T47D (cell line): Measurements from ENCODE around the gene NFATC1.

DNA sequence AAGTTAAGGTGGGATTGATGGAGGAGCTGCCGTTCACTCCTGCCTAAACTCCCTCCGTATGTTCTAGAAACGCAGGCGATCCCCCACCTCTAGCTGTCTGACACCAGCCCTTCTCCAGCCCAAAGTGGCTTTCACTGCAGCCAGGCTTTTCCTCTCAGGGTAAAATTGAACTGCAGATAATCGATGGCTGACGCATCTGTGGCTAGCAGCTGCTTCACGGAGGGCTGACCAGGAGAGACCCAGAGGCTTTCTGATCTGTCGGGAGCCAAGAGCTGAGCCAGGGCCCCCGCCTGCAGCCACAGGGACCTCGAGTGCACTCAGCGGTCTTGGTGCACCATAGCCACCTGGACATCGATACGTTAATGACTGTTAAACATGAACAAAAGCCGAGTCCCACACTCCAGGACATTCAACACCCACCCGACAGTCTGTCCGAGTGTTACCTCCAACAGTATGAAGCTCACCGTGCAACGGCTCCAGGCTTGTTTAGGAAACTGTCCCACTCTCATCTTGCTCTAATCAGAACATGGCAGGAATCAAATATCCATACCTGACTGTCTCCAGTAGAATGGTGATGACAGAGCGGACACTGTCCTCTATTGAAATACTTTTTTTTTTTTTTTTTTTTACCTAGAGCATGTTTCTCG, 107.4 kb downstream of the MBP start:
- RRBS: no CpG with 5 or more reads among the region's 20 CpGs

GRCh38 chr18:77086966-77088028, 45.3 kb downstream of the MBP start:
- RRBS: 73% methylated on average over 24 of the region's 66 CpGs

DNA sequence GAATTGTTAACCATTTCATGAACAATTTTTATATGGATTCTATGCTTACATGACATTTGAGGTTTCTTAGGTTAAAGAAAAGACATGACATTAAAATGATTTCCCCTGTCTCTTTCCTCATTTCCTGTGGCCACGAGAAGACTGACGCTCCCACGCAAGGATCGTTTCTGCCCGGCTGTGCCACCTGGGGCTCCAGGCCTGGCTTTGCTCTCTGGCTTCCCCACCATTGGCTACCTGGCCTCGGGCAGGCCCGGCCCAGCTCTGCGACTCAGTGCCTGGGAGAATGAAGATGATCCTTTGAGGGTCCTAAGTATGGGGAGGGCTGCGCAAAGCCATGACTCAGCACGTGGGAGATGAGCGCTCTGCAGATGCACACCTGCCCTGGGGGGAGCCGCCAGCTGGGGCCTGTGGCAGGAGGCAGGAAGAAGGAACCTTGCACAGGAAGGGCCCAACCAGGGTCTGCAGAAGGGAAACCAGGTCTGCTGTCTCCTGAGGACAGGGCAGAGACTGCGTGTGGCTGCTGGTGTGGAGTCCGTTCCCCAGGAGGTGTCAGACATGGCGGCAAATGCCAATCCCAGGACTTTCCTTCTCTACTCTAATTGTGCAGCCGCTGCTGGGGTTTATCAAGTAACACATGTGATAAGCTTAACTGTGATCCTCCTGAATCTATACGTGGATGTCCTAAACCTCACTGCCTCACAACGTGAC, 33.0 kb downstream of the MBP start:
- RRBS: 30% methylated on average over 3 of the region's 18 CpGs

- RRBS: no CpG with 5 or more reads among the region's 19 CpGs
Observed at GRCh38 chr18:77101163-77102573, 30.9 kb downstream of the MBP start.

GRCh38 chr18:77103318-77103977, 29.1 kb downstream of the MBP start:
- RRBS: no CpG with 5 or more reads among the region's 14 CpGs

DNA sequence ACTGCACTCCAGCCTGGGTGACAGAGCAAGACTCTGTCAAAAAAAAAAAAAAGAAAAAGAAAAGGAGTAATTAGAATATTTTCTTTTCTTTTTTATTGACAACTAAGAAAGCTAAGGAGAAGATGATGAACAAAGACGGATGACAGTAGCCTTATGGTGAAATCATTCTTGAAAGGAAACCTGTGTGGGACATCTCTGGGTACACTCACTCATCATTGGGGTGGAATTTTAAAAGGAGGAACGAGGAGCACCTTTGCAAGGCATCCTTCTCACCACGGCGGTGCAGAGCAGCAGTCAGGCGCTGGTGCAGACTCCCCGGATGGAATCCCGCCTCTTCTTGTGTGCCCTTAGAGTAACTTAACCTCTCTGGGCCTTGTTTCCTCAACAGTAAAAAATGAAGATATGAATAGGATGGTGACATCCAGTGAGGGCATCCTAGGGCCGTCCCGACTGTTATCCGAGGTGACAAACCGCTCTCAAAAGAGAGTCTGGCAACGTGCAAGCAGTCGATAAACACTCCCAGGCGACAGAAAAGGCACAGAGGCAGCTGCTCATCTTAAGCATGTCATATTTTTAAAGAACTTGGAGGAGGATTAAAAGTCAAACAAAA, 2.5 kb downstream of the MBP start:
- RRBS: no CpG with 5 or more reads among the region's 14 CpGs

GRCh38 chr18:77322445-77322980, 72.9 kb downstream of the GALR1 start:
- RRBS: no CpG with 5 or more reads among the region's 11 CpGs

DNA sequence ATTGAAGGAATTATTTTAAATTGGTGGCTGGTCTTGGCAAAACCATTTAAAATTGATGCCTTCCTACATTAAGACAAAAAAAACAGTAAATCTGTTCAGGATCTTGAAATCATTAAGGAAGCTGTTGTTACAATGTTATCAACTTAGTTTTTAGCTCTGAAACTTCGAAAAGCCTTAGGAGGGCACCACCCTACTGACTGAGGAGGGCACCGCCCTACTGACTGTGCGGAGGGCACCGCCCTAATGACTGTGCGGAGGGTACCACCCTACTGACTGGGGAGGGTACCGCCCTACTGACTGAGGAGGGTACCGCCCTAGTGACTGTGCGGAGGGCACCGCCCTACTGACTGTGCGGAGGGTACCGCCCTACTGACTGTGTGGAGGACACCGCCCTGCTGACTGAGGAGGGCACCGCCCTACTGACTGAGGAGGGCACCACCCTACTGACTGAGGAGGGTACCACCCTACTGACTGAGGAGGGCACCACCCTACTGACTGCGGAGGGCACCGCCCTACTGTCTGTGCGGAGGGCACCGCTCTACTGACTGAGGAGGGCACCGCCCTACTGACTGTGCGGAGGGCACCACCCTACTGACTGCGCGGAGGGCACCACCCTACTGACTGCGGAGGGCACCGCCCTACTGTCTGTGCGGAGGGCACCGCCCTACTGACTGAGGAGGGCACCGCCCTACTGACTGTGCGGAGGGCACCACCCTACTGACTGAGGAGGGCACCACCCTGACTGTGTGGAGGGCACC, 150.2 kb upstream of the NFATC1 start:
- RRBS: no CpG with 5 or more reads among the region's 27 CpGs

DNA sequence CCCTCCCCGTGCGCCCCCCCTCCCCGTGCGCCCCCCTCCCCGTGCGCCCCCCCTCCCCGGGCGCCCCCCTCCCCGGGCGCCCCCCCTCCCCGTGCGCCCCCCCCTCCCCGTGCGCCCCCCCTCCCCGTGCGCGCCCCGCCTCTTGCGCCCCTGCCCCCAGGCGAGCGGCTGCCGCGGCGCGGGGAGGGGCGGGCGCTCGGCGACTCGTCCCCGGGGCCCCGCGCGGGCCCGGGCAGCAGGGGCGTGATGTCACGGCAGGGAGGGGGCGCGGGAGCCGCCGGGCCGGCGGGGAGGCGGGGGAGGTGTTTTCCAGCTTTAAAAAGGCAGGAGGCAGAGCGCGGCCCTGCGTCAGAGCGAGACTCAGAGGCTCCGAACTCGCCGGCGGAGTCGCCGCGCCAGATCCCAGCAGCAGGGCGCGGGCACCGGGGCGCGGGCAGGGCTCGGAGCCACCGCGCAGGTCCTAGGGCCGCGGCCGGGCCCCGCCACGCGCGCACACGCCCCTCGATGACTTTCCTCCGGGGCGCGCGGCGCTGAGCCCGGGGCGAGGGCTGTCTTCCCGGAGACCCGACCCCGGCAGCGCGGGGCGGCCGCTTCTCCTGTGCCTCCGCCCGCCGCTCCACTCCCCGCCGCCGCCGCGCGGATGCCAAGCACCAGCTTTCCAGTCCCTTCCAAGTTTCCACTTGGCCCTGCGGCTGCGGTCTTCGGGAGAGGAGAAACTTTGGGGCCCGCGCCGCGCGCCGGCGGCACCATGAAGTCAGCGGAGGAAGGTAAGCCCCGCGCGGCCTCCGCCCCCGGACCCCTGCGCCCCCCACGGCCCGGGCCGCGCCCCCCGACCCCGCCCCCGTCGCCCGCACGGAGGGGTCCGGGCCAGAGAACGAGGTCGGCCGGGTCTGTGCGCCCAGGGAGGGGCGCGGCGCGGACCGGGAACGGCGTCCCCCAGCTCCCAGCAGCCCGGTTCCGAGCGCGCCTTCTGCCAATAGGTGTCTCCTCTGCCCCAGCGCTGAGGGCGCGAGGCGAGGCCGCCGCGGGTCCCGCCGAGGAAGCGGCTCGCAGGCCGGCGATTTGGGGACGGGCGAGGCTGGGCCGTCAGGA, at the start of gene NFATC1:
Gene NFATC1, plus strand, starts transcription at position 346 of the 1,092 bp plus-strand sequence.
- RRBS: 2% methylated on average over 59 of the region's 154 CpGs

DNA sequence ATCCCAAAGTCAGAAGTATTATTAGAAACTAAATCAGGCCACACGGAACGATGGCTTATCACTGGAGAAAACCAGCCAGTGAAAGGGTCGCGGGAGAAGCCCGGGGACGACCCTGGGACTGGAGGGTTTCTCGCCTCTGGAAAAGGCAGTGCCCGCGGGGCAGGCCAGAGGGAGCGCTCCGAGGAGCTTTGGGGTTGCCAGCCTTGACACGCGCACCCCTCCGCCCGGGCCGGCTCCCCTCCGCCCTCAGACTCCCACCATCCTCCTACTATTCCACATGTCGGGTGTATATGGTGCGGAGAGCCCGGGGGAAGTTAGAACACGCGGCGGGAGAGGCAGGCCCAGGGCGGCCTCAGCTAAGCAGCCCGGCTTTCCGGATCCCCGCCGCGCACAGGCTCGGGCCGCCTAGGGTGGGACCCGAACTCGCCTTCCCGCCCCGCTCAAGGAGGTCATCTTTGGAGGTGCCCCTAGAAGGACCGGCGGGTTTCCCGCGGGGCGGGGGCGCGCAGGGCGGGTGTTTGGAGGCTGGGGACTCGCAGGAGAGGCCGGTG, 3.5 kb downstream of the NFATC1 start:
- RRBS: 95% methylated on average over 22 of the region's 45 CpGs

DNA sequence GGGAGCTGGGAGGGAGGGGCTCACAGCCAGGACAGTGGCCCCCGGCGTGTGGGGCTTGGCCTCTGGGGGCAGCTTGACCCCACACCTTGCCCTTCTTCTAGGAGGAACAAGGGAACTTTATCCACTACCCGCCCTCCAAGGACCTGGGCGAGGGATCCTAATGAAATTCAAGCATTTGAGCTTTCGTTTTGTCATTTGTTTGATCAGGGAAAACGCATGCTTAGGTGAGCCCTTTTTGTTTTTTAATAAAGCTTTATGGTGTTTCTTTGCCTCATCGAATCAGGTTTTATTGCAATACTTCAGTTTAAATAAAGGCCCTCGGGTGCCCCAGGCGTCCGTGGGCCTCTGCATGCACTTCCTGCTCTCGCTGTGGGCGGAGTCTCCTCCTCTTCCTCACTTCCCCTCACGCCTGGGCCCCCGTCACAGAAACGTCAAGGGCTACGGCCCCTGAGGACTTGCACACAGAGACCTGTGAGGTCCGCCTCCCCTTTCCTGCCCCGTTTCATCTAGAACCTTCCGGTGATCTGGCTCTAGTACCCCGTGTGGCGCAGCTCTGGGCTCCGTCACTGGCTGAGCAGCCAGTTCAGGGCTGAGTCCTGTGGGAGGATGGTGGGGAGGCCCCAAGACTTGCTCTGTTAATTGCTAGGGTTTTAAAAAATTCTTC, 9.9 kb downstream of the NFATC1 start:
- RRBS: no CpG with 5 or more reads among the region's 22 CpGs

DNA sequence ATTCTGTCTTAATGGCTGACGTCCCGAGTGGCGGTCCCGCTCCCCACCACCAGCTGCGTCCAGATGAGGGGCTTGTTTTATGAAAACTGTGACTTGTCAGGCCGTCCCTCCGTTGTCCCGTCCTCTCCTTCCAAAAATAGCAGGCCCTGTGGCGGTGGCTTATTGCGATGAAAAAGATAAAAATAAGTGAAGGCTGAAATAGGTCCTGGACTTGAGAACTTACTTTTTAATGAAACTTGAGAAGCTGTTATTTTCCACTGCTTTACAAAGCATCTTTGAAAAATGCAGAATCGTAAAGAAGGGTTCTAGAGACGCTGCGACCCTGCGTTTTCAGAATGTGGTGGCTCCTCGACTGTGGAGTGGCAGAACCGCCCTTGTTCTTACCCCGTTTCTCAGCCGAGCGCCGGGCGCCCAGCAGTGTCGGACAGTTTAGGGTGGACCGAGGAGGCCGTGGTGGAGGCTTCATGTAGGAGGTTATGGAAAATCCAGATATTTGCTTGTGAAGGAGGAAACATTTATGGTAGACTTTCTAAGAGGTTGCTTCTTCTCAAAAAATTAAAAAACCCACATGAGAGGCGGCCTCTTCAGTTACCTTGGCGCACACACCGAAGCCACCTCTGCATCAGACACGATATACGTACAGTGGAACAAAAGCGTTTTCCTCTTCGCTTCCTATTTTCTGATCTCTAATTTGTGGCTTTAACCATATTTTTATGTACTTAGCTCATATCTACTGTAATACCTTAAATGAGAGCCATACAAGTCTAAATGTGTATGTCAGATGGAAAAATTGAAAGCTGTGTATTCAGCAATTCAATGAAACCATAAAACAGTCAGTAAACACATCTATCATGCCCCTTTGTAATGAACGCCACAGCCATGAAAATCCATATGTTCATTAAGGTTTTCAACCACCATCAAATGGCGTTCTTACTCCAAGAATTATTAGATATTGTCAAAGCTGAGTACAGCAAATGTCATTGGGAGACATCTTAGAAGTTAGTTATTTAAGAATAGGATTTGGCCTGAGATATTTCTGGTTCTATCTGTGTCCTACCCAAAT, 120.7 kb downstream of the NFATC1 start:
- RRBS: no CpG with 5 or more reads among the region's 33 CpGs

GRCh38 chr18:79576838-79577312, 102.7 kb upstream of the CTDP1 start:
- RRBS: 44% methylated on average over 4 of the region's 16 CpGs

GRCh38 chr18:79625156-79625593, 54.4 kb upstream of the CTDP1 start:
- RRBS: 43% methylated on average over 7 of the region's 14 CpGs

DNA sequence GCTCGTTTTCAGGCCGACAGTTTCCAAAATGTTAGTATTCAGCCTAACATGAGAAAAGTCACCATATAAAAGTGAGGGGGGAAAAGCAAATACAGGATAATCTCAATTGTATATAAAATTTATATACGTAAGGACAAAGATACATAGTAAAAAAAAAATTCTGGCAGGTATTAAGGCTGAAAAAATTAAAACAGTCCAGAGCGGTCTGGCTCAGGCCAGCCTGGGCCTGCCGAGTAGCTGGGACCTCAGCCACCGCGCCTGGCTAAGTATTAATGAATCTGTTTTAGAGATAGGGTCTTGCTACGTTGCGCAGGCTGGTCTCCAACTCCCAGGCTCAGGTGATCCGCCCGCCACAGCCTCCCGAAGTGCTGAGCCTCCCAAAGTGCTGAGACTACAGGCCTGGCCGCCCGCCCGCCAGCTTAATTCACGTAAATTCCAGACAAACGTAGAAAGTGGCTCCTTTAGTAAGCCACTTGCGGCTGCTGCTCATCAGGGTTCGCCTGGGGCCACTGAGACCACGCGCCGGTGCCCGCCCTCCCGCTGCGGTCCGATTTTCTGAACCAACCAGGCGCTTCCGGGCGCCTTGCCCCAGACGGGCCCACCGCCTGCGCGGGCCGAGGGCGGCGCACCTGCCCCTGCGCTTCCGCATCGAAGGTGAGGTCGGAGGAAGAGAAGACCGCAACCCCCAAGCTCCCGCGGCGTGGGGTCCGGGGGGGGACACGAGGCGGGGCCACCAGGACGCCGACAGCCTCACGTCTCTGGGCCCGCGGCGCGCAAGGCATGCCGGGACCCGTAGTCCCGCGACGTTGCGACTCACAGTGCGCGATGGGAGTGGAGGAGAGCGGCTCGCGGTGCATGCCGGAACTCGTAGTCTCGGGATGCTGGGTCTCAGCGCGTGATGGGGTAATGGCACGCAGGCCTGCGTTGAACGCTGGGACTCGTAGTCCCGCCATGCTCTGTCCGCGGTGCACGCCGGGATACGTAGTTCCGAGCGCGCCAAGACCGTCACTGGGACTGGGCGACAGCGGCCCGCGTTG, 708 bp upstream of the CTDP1 start:
- RRBS: under 1% methylated on average over 44 of the region's 88 CpGs

- RRBS: 1% methylated on average over 3 of the region's 11 CpGs
Observed at GRCh38 chr18:79679907-79679966, 134 bp downstream of the CTDP1 start.

- RRBS: 96% methylated on average over 5 of the region's 13 CpGs
Observed at GRCh38 chr18:79718333-79718688, 38.7 kb downstream of the CTDP1 start.

DNA sequence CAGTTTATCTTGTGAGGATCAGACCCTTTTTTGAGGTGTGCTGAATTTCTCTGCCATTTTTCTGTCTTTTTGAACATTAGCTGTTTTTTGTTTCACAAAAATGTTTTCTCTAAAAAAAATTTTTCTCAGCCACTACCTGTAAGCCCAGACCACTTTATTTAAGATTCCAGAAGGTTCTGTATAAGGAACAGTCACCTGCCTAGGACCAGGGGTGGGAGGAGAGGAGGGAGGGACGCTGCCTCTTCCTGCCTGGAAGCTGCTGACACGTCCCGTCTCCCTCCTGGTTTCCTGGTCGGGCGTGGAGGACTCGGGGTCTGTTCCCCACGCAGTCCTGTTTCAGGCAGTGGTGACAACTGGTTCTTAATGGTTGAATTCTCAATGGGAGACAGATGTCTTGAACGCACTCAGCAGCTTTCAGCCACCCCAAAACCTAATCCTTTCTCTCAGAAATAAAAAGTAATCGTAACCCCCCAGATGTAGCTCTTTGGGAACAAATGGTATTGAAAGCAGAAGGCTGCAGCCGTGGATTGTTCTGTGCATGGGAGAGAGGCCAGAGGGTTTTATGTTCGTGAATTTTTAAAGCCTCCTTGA, 50.6 kb downstream of the CTDP1 start:
- RRBS: no CpG with 5 or more reads among the region's 11 CpGs

- RRBS: no CpG with 5 or more reads among the region's 4 CpGs
Observed at GRCh38 chr18:79897126-79897570, 54.3 kb downstream of the SLC66A2 start.

DNA sequence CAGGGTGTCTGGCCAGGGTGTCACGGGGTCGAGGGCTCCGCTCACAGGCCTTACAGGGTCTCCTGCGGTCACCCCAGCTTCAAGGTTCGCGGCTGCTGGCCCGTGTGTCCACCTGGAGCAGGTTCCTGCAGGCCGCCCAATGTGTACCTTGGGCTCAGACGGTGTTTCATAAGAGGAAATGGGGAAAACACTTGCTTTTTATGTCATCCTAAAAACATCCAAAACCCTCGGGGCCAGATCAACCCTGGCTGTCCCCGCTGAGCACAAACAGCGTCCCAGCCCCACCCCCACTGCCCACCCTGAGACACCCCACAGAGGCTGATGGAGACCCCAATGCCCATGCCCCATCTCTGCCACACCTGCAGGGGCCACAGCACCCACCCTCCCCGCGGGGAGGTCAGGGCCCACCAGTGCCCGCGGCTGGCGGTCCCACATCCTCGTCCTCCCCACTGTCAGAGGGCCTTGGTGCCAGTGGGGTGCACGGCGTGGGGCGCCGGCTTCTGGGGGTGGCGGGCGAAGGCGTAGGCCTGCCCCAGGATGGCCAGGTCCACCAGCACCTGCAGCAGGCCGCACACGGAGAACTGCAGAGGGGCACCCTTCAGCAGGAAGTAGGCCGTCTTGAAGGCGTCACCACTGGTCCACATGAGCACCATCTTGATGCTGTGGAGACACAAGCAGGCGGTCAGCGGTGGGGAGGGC, 47.8 kb downstream of the SLC66A2 start:
- RRBS: no CpG with 5 or more reads among the region's 31 CpGs